ENCODE measurements around a stretch of chr4.

GRCh38 chr4:139207712-139208736, 31.0 kb upstream of the ELF2 start:
- PRO-cap: no peak

DNA sequence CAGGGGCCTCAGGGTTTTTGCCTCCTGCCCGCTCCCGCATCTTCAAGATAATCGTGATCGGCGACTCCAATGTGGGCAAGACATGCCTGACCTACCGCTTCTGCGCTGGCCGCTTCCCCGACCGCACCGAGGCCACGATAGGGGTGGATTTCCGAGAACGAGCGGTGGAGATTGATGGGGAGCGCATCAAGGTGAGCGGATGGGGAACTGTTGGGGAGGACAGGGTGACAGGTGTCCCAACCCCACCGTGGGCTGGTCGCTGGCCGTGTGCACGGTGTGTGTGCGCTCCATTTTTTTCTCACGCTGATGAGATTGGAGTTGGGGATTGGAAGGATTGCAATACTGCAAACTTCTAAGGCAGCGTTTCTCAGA, 319 bp downstream of the RAB33B start:
- PRO-cap: unidirectional peak, minus-strand start at position 308 of the sequence

DNA sequence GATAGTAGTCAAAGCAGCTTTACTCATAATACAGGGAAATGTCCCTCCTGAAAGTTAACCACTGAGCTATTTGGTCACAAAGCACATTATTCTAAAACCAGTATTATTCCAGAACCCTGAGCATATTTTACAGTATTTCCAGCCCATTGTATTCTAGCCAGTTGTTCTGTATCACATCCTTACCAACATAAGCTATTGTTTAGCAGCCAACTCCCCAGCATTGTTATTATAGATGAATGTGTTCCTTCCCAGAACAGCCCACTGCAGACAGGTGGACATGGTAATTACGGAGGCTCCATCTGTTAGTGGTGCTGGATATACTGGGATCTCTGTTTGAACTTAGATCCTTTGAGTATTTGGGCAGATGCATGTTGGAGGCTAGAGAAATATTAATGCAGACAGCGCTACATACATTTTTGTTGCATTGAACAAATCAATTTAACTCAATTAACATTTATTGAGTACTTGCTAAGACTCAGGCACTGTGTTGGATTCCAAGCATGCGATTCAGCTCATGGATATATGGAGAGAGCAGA, 126.1 kb downstream of the MGST2 start:
- PRO-cap: no peak

GRCh38 chr4:139814283-139814841, 148.7 kb downstream of the MGST2 start:
- PRO-cap: no peak

DNA sequence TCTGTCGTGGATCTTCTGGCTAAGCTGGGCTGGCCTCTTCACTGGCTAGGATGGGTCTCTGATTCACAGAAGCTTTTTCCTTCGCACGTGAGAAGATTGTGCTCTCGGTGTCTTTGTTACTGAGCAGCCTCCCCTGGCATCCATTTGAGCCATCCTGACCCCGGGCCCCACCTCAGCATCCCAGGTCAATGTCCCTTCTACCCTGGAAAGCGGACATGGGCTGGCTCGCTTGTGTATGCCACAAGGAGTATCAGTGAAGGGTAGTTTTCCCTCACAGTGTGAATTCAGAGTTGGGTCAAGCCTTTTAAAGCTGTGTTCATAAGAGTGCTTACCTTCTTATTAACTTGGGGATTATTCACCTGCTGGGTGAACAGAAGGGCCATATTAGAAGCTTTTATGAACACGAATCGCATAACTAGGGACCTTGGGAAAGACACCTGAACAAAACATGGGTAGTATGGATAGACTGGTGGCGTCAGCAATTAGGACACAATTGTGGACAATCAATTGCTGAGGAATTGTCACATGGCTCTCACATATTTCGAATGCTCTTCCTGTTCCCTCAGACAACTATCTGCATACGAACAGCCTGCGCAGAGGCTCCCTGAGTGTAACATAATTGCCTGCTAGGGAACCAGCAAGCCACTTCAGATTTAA, 160.6 kb downstream of the MGST2 start:
- PRO-cap: no peak

DNA sequence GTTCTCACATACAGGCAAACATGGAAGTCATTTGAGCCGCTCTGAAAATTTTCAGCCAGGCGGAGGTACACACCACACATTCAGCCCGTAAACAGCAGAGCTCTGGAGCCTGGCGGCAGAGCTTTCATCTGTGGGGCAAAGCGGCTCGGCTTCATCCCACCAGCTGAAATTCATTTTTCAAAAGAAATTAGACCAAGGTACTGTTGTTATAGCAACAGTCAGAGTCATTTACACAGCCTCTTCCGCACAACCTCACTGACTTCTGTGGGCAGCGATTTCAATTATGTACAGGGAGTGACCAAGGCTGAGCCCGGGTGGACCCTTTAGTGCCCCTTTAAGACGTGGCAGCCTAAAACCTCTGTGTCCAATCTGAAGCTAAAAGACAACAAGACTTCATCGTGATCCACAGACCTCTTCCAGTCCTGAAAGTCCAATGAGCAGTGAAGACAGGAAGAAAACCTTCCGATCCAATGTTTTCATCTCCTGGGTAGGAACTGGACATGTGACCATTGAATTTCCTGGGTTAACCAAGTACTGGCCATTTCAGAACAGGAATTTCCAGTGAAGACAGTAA, 237.0 kb downstream of the MGST2 start:
- PRO-cap: no peak

- PRO-cap: unidirectional peak, minus-strand start at chr4:139976154
Observed at GRCh38 chr4:139975804-139976489, 178.0 kb downstream of the MAML3 start.

DNA sequence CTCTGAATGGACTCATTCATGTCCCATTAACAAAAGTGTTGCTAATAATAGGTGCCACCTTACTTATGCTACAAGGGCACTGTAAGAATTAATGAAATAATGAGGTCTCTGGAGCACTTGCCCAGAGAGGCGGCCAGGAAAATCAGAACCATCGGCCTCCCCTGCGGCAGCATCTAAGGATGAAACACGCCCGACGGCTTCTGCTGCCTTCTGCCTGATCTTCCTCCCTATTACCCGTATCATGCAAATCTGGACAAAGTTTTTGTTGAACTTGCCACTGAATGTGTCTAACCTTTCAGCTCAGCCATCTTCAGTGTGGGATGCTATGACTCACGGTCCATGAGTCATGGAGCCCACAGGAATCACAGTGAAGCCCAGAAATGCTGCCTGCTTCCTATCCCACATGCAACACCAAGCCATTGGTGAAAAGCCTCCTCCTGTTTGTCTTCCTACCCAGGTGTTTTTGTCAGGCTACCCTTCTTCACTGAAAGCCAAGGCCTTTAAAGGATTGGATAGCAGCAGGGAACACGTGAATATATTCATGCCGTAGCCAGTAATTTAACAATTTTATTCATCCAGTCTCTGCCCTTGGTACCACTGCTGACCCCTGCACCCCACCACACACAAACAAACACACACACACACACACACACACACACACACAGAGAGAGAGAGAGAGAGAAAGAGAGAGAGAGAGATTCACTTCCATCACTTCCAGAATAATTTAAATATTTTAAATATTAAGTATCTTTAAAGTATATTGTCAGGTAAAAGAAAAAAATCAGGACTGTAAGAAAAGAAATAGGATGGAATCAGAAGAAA, 164.6 kb downstream of the MAML3 start:
- PRO-cap: no peak

- PRO-cap: no peak
Observed at GRCh38 chr4:140030086-140030574, 123.9 kb downstream of the MAML3 start.

- PRO-cap: unidirectional peak, plus-strand start at chr4:140048682
Observed at GRCh38 chr4:140048546-140048849, 105.5 kb downstream of the MAML3 start.

DNA sequence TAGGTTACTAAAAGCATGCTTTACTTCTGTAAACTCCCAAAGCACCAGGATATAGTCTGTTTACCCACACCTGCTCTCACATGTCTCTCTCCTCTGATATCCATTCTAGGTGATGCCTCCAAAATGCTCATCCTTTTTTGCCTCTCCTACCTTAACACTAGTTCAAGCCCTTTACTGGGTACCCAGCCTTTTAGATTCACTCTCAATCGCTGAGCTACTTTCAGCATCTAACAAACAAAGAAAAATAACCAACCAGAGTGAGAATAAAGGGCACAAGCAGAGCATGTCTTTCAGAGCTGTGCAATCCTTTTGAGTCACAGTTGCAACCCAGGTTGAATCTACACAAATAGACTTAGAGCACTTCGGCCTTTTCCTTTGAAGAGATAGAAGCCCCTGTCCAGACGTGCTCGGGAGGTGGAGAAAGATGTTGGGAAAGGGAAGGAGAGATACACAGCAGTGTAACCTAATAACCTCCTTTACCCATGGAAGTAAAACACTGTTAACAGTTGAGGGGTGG, 9.2 kb downstream of the MAML3 start:
- PRO-cap: no peak

DNA sequence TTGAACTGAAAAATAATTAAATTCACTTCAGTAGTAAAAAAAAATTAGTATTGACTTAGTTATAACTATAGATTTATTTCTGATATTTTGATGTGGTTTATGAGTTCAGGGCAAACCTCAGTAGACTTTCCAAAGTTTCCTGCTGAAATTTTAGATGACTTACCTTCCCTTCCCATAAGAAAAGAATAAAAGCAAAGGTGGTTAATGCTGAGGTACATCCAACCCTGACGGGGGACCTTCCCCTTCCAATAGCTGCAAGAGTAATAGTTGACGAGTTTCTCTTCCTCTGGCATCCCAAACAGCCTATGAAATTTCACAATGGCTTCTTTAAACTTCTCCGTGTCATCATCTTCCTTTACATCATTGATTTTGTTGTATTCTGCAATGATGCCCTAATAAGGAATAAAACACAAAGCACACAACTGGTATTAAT, 76.7 kb downstream of the TBC1D9 start:
- PRO-cap: no peak

DNA sequence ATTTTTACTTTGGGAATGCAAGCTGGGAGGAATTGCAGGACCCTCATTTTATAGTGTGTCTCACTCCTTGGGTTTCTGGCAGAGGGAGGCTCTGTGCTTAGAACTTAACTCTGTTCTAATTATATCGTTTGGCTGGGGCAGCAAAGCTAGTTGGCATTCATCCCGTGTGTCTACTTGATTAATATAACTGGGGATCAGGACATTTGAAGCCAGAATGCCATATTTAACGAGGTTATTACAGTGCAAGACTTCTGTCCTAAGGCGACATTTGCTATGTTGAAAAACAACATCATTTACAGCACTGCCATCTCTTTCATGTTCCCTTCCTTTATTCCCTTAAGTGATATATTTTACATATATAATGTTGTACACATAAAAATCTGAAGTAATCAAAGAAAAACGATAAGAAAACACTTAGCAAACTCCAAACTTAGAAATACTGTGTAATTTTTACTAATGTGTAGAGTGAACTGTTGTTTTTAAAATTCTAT, 179.1 kb upstream of the TBC1D9 start:
- PRO-cap: no peak

DNA sequence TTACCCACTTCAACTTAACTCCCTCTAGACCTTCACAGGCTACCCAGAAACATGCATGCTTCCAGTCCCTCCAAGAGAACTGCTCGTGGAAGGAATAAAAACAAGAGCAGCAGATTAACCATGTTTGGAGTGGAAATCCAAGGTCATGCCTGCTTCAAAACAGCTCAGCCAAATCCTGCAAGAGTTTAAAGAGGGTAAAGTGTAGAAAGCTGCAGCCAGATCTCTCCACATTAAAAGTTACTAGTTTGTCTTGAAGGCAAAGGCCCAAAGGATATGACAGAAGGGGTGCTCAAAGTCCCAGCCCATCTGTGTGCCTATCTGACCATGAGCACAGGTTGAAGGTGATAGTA, 139.2 kb downstream of the RNF150 start:
- PRO-cap: no peak

GRCh38 chr4:141112473-141113426, 20.5 kb downstream of the RNF150 start:
- PRO-cap: no peak

GRCh38 chr4:141126434-141126835, 6.8 kb downstream of the RNF150 start:
- PRO-cap: no peak

DNA sequence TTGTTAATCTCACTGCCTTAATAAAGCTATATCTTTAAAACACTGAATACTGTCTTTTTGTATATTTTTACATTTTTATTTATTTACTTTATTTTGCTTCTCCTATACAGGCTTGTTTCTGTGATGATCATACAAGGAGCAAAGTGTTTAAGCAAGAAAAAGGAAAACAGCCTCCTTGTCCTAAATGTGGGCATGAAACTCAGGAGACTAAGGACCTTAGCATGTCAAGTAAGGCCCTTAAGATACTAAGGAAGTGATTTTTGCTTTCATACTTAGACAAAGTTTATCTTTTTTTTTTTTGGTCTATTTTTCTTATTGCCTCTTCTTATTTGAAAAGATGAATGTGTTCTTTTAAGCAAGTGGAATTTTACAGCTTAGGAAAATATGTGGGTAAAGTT, 11.7 kb downstream of the ZNF330 start:
- PRO-cap: no peak

- PRO-cap: no peak
Observed at GRCh38 chr4:141349954-141350752, 129.5 kb downstream of the ZNF330 start.

- PRO-cap: bidirectional peak, plus-strand start at chr4:142314958, minus-strand start at chr4:142314830
Observed at GRCh38 chr4:142314546-142315056, 531.5 kb downstream of the INPP4B start.

DNA sequence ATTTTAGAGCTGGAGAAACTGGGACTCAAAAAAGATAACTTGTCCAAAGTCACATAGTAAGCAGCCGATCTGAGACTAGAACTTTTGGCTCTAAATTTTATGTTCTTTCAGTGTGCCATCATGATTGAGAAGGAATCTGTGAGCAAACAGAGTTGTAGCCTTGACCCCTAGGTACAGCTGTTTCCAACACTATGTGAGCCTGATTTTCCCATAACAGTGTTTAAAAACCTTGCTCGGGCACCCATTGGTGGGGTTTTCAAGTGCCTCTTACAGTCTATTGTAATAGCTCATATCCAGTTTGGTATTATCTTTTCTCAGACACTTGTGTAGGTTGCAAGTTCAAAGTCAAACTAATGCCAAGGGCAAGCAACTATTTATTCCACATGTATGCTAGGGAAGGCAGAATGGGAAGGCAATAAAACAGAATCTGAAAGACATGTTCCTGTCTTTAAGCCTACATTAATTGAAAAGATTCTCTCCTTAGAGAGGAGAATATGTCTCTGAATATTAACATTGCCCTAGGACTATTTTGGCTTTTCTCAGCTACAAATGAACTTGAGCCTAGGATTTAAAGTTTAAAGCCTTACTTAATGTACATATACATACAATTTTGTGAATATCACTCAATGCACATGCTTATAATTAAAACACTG, 467.8 kb downstream of the INPP4B start:
- PRO-cap: no peak